ENCODE measurements around a stretch of chrX.

- RRBS = no CpG with 5 or more reads among the region's 5 CpGs
These were observed 7.3 kb downstream of the TMEM164 start for GRCh38 chrX:110010118-110010683.

DNA sequence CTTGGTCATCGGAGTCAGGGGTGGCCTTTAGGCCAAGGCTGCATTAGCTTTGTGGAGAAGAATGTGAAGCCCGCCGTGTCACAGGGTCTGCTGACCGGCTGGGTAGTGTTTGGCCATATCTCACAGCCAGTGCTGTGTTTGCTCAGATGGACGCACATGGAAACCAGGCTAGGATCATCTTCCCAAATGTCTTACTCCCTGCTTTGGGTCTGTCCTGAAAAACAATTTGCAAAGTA, 13.0 kb downstream of the TMEM164 start:
- RRBS = no CpG with 5 or more reads among the region's 5 CpGs

- RRBS = no CpG with 5 or more reads among the region's 4 CpGs
These were observed 43.1 kb downstream of the TMEM164 start for GRCh38 chrX:110045891-110046529.

- RRBS = no CpG with 5 or more reads among the region's 9 CpGs
These were observed 52.4 kb downstream of the TMEM164 start for GRCh38 chrX:110055174-110055874.

DNA sequence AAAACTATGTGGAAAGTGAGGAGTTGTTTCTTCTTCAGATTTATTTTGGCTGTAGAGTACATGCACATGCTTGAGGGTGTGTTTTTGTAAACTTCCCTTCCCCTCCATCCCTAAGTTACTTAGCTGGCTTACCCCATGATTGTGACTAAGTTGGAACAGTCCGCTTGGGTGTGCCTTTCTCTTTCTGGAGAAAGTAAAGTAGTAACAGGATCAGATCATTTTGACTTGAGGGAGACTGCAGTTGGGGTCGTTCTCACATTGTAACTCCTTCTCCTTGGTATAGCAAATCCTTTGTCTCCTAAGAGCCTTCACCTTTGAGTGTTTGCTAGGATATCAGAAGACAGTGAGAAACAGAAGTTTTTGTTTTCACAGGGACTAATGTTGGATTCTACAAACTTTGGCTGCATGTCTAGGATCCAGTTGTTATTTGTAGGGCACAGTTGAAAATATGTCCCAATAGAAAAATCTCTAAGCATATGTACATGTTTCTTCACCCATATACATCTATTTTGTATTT, 6.1 kb upstream of the TDGF1P3 start:
- RRBS = no CpG with 5 or more reads among the region's 2 CpGs

DNA sequence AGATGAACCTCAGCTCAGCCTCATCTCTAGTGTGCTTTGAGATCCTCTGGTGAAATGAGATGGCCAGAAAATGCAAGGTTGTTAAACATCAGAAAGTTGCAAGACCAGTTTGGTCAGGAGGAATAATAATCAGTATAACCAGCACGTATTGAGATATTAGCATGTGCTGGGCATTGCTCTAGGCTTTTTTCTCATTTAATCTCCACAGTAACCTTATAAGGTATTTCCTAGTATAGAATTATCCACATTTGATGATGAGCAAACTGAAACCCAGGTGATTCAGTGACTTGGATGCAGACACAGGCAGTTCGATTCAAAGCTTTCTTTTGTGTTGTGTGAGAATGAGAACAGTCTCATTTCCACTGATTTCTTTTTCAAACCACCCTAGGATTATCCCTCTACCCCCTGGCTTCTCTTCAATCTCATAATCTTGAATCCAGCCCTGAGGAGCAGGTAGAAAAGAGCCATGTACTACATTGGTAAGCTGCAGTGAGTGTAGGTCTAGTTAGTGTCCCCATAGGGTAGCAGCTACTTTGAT, 110.4 kb upstream of the PAK3 start:
- RRBS = no CpG with 5 or more reads among the region's 2 CpGs

- RRBS = no CpG with 5 or more reads among the region's 7 CpGs
These were observed 11.1 kb downstream of the DCX start for GRCh38 chrX:111400884-111401210.

DNA sequence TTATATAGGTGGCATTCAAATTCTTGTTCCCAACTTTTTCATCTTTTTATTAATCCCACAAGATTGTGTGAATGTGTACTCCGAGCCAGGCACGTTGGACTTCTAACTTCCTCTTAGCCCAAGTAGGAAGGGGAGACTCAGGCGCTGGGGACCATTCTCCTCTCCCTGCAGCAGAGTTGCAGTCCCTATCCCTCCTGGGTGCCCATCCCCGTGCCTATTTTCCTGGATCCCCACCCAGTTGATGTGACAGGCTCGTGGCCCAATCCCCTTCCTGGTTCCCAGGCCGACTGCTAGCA, 222 bp upstream of the PLS3 start:
- RRBS = no CpG with 5 or more reads among the region's 6 CpGs

GRCh38 chrX:115591788-115592300, 30.9 kb downstream of the PLS3 start:
- RRBS = no CpG with 5 or more reads among the region's 5 CpGs

DNA sequence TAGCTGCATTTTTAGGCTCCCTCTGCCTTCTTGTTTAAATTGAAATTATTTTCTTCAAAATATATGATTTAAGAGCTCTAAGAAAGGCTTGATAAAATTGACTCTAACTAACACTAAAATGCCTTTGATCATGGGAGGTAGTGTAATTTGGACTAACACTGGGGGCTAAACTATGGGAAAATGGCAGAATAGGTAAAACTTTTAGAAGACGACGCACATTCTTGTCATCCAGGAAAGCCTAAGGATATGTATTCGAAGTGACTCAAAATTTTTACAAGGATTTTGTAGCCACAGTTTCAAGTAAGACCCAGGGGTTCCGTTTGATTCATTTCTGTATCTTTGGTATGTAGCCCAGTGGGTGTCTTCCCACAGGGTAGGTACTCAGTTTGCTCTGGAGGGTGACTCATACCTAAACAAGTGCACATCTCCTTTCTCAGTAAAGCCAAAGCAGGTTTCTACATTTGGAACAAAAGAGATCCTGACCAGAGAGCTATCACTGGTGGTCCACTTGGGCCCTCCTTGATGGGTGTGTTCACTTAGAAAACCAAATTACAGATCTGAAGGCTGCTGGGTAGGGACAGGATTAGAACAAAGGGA, 55.9 kb downstream of the PLS3 start:
- RRBS = no CpG with 5 or more reads among the region's 4 CpGs

GRCh38 chrX:115933085-115933929, 237.2 kb upstream of the AGTR2 start:
- RRBS = no CpG with 5 or more reads among the region's 1 CpG

GRCh38 chrX:115933930-115935153, 236.2 kb upstream of the AGTR2 start:
- RRBS = no CpG with 5 or more reads among the region's 7 CpGs

- RRBS = no CpG with 5 or more reads among the region's 4 CpGs
These were observed 817.5 kb downstream of the KLHL13 start for GRCh38 chrX:117299226-117299425.

DNA sequence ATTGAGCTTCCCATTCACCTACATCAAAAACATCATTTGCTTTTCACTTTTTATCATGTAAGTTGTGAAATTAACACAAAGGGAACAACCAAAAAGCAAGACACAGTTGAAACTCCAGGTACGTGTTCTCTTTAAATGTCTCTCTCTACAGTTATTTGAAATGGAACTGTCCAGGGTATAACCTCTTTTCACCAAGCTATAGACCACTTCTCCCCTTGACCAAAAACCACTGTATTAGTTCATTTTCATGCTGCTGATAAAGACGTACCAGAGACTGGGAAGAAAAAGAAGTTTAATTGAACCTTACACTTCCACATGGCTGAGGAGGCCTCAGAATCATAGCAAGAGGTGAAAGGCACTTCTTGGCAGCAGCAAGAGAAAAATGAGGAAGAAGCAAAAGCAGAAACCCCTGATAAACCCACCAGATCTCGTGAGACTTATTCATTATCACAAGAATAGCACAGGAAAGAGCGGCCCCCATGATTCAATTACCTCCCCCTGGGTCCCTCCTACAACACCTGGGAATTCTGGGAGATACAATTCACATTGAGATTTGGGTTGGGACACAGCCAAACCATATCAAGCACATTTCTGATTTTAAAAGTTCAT, 97.7 kb downstream of the DOCK11 start:
- RRBS = no CpG with 5 or more reads among the region's 4 CpGs

DNA sequence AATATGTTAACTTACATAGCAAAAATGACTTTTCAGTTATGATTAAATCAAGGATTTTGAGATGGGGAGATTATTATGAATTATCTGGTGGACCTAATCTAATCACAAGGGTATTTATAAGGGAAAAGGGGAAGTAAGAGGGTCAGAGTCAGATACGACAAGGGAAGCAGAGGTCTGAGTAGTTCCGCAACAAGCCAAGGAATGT, 1.1 kb upstream of the IL13RA1 start:
- RRBS = no CpG with 5 or more reads among the region's 2 CpGs

- RRBS = no CpG with 5 or more reads among the region's 3 CpGs
These were observed 30.0 kb downstream of the ZCCHC12 start for GRCh38 chrX:118853539-118854101.

GRCh38 chrX:118978269-118978837, 3.9 kb downstream of the LONRF3 start:
- RRBS = no CpG with 5 or more reads among the region's 4 CpGs

GRCh38 chrX:119030257-119030642, 42.5 kb upstream of the CT47C1 start:
- RRBS = no CpG with 5 or more reads among the region's 8 CpGs

DNA sequence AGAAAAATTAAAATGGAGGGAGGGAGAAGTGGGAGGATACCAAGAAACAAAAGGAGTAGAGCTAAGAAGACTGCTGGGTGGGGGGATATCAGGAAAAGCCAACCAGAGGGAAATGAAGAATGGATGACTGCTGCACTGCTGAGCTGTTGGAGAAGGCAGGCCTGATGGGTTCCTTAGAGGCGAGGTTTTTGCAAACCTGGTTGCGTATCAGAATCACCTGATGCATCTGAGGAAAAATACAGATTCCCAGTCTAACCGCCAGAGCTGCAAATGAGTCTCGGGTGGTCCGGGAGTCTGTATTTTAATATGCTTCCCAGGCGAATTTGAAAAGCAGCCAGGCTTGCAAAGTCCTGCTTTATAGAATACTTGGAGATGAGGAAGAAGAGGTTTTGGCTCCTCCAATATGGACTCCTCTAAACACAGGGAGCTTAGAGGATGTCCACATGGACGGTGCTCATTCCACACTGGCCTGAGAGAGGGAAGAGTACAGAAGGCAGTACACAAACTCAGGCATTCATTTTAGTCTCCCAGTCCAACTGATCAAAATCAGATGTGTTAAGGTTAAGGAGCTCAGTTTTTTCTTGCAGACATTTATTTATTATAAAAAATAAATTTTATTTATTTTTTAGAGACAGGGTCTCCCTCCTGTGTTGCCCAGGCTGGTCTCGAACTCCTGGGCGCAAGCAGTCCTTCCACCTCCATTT, 1.7 kb downstream of the PGRMC1 start:
- RRBS = no CpG with 5 or more reads among the region's 9 CpGs